Temporal lobe (tissue), 2 donors: ENCODE measurements around the genes SAA1 and ANO5.

- RAMPAGE, long total RNA, result no peak
Measured at GRCh38 chr11:17076483-17077016, 917 bp downstream of the RPS13 start.

DNA sequence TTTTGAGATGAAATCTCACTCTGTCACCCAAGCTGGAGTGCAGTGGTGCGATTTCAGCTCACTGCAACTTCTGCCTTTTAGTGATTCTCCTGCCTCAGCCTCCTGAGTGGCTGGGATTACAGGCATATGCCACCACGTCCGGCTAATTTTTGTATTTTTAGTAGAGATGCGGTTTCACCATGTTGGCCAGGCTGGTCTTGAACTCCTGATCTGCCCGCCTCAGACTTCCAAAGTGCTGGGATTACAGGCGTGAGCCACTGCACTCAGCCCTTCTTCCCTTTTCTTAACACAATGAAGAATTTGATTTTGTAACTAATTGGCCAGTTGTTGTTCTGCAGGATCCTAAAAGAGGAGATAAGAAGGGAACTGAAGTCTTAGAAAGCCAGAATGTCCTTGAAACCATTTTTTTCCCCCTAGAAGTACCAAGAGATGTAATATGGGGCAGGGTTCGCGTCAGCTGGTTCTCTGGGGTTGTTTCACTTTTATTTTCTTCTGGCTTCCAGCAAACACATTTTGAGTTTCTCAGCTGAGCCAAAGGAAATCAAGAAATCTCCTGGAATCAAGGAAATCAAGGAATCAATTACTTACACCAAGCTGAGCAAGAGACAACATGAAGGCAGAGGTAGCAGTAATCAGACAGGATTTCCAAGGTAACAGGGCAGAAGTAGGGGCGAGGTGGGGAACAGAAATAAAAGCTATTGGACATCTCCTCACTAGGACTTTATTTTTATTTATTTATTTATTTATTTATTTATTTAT is 7.7 kb upstream of the NUCB2 start:
- RAMPAGE, long total RNA, result no peak

- RAMPAGE, long total RNA, result no peak
Measured at GRCh38 chr11:17405085-17406259, 17.0 kb upstream of the KCNJ11 start.

DNA sequence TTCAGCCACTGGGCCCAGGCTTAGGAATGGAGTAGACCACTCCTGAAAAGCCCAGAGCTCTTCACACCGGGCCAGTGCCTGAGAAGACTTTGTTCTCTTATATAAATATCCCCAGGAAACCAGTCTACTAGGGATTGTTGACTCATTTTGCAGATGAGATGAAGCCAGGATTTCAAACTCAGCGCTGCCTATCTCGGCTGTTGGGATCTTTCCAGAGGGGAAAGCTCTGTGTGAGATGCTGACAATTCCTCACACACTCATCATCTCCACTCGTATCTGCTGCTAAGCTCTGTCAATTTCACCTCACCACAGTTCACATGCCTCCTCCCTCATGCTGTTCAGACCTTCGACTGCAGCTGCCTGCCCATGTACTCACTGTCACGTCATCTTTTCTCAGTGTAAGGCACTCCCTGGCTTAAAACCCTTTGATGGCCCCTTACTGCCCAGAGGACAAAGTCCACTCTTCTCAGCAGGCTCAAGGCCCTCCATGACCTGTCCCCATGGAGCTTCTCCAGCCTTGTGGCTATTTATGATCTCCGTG is 12.5 kb downstream of the USH1C start:
- RAMPAGE, long total RNA, result no peak

DNA sequence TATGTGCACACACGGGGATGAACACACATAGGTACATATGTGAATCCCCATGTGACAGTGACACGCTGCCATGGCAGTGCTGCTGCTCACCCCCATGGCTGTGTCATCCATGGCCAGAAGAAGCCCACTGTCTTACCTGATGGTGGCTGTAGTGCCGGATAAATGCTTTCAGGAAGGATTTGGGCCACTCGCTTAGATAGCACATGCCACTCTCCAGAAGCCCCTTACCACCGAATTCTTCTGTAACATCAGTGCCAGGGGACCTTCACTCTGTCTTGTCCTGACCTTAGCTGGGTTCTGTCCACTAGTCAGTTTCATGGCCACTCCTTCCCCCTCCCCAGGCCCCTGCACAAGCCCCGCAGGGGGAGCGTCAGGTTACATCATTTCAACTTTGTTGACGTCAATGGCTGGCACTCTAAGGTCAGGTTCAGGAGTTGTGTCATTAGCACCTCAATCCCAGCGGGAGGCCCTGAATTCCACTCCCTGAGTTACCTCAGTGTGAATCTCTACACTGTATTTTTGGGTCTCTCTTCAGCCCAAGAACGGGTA is 10.6 kb downstream of the USH1C start:
- RAMPAGE, long total RNA, result no peak

GRCh38 chr11:17735017-17735855 is 655 bp downstream of the KCNC1 start:
- RAMPAGE, long total RNA, result no peak

GRCh38 chr11:17839367-17839898 is 104.9 kb downstream of the KCNC1 start:
- RAMPAGE, long total RNA, result no peak

GRCh38 chr11:17939356-17940208 is 73.3 kb downstream of the SERGEF start:
- RAMPAGE, long total RNA, result no peak

DNA sequence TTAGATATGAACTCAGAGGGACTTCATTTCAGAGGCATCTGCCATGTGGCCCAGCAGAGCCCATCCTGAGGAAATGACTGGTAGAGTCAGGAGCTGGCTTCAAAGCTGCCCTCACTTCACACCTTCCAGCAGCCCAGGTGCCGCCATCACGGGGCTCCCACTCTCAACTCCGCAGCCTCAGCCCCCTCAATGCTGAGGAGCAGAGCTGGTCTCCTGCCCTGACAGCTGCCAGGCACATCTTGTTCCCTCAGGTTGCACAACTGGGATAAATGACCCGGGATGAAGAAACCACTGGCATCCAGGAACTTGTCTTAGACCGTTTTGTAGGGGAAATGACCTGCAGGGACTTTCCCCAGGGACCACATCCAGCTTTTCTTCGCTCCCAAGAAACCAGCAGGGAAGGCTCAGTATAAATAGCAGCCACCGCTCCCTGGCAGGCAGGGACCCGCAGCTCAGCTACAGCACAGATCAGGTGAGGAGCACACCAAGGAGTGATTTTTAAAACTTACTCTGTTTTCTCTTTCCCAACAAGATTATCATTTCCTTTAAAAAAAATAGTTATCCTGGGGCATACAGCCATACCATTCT is at the start of gene SAA1:
SAA1 (plus strand) TSS at position 440 of the 588 bp plus-strand sequence.
- RAMPAGE, long total RNA, result no peak

DNA sequence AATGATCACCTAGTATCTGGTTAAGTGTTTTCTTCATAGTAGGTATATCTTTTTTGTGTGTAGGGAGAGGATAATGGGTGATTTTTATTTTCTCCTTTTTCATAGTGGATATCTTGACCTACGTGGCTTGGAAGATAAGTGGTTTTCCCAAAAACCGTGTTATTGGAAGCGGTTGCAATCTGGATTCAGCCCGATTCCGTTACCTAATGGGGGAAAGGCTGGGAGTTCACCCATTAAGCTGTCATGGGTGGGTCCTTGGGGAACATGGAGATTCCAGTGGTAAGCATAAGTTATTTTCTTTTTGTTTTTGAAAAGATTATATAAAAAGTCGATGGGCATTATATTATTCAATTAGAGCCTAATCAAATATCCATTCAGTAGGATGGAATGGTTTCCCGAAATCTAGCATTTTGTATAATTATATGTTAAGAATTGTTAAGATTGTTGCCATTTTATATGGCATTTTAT is 8.4 kb downstream of the LDHA start:
- RAMPAGE, long total RNA, result no peak

- RAMPAGE, long total RNA, result no peak
Measured at GRCh38 chr11:18721423-18722258, 4.3 kb downstream of the IGSF22 start.

GRCh38 chr11:19208881-19209616 is 7.3 kb upstream of the CSRP3 start:
- RAMPAGE, long total RNA, result no peak

DNA sequence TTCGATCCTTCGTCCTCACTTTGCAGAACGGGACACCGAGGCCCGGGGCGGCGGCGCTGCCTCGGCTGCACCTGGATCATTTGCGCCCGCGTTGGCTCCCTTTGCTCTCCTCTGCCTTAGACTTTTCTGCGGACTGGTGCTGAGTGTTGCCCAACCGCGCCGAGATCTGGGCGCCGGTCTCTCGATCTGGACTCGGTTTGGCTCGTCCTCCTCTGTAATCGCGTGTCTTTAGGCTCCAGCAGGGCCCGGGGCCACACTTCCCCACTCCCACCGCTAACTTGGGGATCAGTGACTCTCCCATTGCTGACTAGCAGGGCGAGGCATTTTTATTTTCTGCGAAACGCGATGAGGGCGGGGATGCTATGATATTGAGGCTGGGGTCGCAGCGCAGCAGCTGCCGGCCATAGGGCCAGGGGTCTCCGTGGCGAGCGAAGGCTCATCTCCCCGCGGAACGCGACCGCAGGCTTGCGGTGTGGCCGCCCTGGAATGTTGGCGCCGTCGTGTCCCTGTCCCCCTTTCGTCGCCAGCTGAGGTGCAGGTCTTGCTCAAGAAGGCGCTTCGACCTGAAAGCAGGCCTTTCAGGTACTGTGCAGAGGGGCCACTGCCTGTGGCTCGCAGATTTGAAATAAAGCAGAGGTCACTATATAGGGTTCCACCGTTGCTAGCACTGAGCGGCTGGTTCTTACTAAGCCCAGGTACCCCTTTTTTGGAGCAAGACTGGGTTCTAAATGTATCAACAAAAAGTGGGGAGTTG is 1.8 kb upstream of the E2F8 start:
- RAMPAGE, long total RNA, result no peak

- RAMPAGE, long total RNA, result no peak
Measured at GRCh38 chr11:19346129-19346801, 105.5 kb upstream of the E2F8 start.

DNA sequence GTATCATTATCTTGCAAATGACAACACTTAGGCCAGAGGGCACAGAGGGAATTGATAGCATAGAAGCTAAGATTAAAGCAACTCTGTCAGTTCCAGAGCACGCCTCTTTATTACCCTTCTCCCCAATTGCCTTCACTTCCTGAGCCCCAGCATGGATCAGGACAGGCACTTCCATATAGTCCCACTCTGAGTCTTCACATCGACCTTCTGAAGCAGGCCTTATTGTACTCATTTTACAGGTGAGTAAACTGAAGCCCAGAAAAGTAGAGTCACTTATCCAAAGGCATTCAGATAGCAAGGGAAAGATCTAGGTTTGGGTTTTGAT is 116.9 kb downstream of the NAV2 start:
- RAMPAGE, long total RNA, result no peak

DNA sequence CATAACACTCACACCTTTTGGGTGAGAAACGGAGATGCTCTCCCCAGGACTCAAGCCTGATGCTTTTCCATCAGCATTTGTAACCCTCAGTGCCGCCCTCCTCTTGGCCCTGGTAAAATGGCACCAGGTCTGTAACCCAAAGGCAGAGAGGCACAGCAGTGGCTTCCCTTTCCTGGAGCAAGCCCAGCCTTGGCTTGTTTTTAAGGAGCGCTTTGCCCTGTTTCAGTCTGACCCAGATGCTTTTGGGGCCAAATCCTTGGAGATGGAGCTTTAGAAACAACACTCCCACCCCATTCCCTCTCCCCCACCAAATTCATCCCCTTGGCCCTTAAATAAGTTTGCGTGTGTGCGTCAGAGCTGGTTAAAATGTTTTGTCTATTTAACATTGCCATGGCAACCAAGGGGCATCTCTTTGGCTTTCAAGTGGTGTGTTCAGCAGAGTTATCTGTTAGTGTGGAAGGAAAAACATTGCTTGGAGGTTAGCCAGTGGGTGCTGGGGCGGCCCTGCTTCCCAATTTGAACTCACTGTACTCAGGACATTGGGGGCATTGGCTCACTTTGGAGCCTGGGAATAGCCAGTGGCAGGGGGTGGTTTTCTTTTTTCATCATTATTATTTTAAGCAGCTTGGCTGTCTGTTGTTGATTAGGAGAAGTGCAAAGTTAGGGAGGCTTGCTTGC is 134.2 kb downstream of the NAV2 start:
- RAMPAGE, long total RNA, result no peak

DNA sequence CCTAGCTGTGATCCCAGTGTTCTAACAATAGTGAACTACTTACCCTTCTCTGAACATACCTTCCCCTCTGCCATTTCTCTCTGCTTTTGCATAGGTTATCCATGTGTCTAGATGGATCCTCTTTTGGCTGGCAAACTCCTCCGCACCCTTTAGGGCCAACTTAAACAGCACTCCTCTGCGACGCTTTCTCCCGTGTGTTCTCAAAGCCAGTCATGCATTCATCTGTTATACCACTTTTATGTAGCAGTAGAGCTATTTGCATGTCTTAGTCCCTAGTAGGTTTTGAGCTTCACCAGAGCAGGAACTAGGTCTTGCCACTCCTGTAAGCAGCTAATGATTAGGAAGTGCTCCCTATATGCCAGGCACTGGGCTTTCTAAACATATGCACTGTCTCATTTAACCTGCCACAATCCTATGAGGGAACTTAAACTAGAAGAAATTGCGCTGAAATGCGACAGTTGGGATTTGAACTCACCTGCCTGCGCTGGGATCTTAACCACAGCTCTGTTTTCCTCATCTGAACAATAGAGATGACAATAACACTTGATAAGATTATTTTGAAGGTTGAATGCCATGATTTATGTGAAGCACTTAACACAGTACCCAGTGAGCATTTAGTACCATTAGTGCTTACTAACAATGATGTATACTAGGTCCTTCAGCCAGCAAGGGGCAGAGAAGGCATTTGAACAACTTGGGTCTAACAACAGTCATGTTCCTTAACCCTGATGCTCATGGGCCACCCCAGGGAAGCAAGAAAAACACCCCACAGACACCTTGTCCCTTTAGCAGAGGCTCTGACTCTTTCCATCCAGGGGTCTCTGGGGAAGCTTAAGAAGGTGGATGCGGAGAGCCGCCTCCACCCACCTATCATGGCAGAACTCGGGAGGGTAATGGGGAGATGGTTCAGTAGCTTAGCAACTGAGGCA is 180.6 kb downstream of the DBX1 start:
- RAMPAGE, long total RNA, result no peak

DNA sequence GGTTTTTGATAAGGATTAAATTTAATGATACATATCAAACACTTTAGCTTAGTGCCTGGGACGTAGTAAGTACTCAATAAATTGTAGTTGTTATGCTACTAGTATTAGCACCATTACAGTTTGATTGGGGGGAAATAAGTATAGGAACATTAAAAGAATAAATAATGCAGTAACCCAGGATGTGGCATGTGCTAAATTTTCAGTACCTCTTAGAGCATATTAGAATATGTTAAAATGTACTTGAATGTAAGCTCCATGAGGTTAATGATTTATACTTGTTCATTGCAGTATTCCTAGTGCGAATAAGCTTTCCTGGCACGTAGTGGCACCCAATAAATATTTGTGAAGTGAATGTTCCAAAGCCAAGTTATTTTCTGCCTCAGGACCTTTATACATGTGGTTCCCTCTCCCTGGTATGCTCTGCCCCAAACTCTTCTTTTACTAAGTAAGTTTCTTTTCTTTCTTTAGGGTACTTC is 118.9 kb downstream of the DBX1 start:
- RAMPAGE, long total RNA, result no peak

DNA sequence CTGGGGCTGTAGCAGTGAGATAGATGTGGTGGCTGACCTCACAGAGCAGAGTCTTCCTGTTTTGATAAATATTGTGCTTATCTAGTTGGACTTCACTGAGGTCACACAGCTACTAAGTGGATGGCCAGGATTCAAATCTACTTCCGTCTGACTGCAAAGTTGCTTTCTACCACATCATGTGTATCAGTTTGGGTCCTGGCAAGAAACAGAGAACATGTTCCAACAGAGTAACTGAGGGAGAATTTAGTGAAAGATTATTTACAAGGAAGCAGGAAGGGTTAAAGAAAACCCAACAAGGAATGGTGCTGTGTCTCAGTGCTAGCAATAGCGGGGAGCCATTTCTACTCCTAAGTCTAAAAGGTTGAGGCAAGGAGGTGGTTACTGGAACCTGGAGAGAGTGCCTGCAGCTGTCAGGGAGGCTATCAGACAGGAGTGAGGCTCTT is 6.2 kb upstream of the HTATIP2 start:
- RAMPAGE, long total RNA, result no peak

DNA sequence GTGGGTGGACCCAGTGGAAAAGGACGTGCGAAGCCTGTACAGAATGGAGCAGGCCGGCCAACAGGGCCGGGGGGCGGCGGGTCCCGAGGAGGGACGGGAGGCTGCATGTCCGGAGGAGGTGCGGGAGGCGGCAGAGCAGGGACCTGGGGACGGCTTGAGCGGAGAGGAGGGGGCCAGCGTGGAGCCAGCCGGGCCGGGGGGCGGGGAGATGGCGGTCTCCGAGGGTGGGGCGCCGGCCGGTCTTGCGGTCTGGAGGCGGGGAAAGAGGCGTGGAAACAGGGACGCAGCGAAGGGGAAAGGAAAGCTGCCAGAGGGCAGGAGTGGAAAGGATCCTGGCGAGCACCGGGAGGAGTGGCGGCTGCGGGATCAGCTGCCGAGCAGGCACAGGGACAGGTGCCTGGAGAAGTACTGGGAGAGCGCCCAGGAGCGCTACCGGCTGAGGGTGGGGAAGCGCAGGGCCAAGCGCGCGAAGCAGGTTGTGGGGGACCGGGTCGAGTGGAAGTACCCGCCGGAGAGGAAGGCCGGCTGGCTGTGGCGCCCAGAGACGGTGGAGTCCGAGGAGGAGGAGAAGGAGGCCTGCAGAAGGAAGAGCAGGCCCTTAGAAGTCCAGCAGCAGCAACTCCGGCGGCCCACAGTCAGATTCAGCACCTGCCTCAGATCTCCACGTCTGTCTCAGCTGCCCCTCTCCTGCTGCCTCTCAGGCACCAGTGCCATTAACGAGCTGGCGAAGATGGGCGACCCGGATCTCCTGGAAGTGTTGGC is at the start of gene ANO5:
ANO5 (plus strand) TSS at position 323 of the 762 bp plus-strand sequence.
- RAMPAGE, long total RNA, result no peak